Metastatic Lung Carcinoma in the Adrenal Gland (tissue), 1 donor: Measurements from ENCODE around the genes GSG1L2 and TMEM220.

GRCh38 chr17:8359694-8360195 lies 16.8 kb downstream of the KRBA2 start:
- PRO-cap = no peak

DNA sequence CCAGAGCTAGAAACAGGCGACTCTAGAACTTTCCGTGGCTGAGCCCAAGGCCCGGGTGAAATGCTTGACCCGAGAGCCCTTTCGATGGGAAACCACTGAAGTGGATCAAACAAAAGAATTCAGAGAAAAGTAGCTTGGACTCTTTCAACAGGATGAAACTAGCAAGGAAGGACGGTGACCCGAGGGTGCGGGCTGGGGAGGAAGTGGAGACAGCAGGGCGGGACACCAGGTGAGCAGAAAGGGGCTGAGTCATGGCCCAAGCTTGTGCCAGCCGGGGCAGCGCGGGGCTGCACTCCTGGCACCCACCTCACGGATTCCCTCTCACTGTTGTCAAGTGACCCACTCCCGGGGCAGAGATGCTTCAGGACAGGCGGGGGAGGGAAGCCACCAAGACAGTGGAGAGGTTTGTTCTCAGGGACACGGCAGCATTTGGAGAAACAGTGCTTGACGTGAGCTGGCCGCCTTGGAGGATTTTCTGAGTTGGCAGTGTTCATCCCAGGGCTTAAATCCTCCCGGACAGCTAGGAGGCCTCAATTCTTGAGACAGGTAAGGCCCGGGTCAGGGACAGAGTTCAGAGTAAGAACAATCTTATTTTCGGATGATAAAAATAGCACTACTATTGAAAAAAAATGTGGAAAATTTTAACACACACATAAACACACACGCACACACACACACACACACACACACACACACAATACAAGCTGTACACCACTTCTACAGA lies 10.8 kb upstream of the RNF222 start:
- PRO-cap = no peak

GRCh38 chr17:8898927-8899845 lies 31.7 kb upstream of the PIK3R6 start:
- PRO-cap = no peak

GRCh38 chr17:9002778-9003446 lies 18.4 kb upstream of the NTN1 start:
- PRO-cap = no peak

DNA sequence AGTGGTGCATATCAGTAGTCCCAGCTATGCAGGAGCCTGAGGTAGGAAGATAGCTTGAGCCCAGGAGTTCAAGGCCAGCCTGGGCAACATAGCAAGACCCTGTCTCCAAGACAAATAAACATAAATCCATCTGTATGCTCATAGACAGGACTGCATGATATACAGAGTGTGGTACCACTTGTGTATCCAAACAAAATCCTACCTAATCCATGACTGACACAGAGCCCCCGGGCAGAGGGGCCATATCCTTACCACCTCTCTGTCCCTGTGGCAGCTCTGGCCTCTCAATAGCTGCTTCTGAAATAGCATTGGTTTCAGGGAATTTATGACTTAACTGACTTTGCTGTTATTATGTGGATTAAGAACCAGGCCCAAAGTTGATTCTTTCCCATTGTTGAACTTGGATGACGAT lies 31.3 kb downstream of the NTN1 start:
- PRO-cap = no peak

DNA sequence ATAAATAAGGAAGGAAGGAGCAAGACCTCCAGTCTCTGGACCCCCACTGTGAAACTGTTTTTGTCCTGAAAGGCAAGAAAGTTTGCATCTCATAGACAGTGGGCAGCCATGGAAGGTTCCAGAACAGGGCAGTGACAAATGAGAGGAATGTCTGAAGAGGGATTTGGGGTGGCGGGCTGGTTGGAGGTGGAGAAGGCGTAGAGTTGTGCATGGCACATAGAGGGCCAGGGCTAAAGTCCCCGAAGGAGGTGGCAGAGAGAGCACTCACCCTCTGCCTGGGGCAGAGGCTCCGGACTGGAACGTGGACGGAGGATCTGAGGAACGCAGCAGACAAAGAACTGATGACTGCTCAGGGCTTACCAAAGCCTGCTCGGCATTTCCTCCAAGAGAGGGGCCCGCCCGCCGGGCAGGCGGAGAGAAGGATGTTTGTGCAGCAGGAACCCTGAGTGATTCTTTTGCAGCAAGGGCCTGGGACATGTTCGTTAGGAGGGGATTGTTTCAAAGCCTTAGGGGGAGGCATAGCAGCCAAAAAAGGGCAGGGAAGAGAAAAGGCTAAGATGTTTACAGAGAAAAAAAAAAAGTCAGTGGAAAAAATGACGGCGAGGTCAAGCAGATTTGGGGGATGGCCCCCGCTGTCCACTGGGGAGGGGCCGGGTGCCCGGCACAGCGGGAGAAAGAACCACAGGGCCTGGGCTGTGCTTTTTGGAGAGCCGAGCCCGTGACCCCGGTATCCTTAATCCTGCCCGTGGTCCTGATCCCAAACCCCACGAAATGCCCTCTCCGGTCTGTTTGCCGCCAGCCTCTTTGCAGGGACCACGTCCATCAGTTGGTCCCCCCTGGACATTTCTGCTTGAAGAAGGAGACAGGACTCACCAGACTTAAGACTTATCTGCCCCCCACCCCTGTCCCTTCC lies 129.2 kb downstream of the NTN1 start:
- PRO-cap = no peak

- PRO-cap = no peak
These were observed 175.0 kb downstream of the NTN1 start for GRCh38 chr17:9196193-9196868.

DNA sequence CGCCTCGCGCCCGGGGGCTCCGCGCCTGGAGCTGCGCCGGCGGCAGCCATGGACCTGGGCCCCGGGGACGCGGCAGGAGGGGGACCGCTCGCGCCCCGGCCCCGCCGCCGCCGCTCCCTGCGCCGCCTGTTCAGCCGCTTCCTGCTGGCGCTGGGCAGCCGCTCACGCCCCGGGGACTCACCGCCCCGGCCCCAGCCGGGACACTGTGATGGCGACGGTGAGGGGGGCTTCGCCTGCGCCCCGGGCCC lies 192 bp downstream of the USP43 start:
- PRO-cap = no peak

DNA sequence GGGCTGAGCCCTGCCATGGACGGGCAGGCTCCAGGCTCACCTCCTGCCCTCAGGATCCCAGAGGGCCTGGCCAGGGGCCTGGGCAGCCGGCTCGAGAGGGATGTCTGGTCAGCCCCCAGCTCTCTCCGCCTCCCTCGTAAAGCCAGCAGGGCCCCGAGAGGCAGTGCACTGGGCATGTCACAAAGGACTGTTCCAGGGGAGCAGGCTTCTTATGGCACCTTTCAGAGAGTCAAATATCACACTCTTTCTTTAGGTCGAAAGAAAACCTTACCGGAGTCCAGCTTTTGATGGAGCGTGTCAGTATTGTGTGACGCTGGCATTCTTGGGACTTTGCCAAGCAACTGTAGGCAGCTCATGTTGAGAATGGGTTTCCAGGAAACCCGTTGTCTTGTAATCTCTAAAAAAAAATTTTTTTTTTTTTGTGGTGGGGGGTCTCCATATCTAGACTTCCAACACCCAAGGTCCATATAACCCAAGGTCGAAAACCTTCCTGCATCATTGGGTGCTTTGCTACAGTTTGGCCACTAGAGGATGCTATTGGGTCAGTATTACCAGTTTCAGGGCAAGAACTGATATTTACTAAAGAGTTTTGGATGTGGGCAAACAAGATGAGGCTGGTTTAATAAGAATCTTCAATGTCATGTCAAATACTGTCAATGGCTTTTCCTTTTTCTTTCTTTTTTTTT lies 62.5 kb downstream of the DHRS7C start:
- PRO-cap = no peak

- PRO-cap = no peak
These were observed at the start of gene GSG1L2 for GRCh38 chr17:9821951-9822497. TSS of gene GSG1L2 (minus strand) at chr17:9822079.

GRCh38 chr17:9836135-9836629 lies 10.5 kb downstream of the GLP2R start:
- PRO-cap = no peak

DNA sequence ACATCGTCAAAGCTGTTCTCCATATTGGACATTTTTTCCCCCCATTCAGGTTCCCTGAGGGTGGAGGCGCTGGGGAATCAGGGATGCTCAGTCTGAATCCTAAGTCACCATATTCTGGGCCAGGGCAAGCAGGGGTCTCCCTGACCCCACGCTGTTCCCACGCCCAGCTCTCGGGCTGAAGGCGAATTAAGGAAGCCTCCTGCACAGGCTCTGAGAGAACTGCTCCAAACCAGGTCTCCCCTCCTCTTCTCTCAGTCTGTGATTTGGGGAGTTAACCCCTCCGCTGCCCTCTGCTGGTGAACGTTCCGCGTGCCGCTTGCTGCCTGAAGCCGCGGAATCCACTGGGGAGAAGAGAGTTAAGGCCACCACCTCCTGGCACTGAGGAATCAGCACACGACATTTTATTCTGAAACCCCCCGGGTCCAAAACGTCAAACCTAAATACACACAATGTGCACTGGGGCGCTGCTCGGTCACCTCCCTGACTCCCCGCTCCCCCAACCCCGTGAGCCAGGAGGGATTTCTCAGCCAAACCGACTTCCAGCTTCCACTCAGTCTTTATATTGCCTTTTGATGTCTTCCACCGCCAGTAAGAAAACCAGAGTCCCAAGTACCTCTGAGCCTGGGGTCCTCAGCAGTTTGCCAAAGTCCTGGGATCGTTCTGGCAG lies 54.3 kb upstream of the RCVRN start:
- PRO-cap = no peak

GRCh38 chr17:9979496-9980137 lies 74.5 kb upstream of the RCVRN start:
- PRO-cap = no peak

DNA sequence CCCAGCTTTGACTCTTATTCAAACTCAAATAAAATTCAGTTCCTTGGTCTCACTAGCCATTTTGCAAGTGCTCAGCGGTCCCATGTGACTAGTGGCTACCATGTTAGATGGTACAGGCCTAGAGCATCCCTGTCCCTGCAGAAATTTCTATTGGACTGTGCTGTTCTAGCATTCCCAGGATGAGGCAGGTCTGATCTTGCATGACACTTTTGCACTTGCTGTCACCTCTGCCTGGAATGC lies 93.1 kb downstream of the GAS7 start:
- PRO-cap = no peak

- PRO-cap = no peak
These were observed 76.1 kb downstream of the GAS7 start for GRCh38 chr17:10122082-10122888.

GRCh38 chr17:10278066-10278590 lies 79.7 kb upstream of the GAS7 start:
- PRO-cap = no peak

DNA sequence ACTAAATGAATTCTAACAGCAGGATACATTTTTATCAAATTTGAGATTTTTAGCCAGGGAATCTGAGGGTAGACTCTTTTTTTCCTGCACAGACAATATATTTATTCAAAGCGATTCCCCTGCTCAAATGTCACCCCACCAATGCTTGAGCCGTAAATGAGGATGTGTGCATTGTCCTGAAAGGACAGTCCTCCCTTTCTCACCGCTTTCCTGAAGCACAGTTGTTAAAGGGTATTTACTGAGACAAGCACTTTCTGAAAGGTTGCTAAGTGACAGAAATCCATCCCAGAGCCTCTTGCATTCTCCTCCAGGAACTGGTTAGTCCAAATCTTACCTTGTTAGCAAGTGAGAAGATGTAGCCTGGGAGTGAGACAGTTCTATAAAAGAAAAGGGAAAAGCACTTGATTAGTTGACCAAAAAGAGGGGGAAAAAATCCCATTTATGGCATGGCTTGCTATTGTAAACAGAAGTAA lies 381 bp downstream of the MYH2 start:
- PRO-cap = no peak

DNA sequence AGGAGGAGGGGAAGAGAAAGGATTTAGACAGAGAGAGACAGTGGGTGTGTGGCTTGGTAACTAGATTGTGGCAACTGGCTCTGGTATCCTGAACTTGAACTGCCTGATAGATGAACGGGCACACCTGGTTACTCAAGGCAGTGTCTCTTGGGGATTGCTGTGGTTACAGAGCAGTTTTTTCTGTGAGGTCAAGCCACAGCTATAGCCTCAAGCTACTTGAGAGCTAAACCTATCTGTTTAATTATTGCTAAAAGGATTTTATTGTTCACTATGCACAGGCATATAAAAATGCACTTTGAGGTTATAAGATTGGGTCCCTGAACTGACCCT lies 29.8 kb upstream of the MYH2 start:
- PRO-cap = no peak

GRCh38 chr17:10637915-10638743 lies 19.0 kb downstream of the MYH3 start:
- PRO-cap = no peak

GRCh38 chr17:10729389-10730188 lies at the start of gene TMEM220:
TSS of gene TMEM220 (minus strand) at chr17:10730023.
- PRO-cap = bidirectional peak, plus-strand start at chr17:10729787, minus-strand start at chr17:10729694; bidirectional peak, plus-strand start at chr17:10730128, minus-strand start at chr17:10730003